HL-60 (cell line): Measurements from ENCODE around the genes NRBP1, C2orf16, CCDC121 and PLB1.

DNA sequence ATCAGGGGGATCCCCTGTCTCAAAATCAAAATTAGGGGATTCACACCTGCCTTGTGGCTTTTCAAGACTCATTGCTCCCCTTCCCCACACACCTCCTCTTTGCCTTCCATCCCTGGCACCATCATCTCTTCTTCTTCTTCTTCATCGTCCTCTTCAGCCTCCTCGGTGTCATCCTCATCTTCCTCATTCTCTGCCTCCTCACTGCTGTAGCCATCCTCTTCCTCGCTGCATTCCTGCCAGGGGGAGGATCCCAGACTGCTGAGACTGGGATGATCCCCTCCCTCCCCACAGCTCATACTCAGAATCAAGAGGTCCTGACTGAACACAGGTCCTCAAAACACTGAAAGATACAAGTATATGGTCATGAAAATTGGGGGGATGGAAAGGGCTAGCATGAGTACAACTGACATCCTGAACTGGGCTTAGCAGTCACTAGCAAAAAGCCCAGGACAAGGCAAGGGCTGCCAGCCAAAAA is 3.4 kb upstream of the ZNF513 start:
- RRBS = no CpG with 5 or more reads among the region's 3 CpGs

DNA sequence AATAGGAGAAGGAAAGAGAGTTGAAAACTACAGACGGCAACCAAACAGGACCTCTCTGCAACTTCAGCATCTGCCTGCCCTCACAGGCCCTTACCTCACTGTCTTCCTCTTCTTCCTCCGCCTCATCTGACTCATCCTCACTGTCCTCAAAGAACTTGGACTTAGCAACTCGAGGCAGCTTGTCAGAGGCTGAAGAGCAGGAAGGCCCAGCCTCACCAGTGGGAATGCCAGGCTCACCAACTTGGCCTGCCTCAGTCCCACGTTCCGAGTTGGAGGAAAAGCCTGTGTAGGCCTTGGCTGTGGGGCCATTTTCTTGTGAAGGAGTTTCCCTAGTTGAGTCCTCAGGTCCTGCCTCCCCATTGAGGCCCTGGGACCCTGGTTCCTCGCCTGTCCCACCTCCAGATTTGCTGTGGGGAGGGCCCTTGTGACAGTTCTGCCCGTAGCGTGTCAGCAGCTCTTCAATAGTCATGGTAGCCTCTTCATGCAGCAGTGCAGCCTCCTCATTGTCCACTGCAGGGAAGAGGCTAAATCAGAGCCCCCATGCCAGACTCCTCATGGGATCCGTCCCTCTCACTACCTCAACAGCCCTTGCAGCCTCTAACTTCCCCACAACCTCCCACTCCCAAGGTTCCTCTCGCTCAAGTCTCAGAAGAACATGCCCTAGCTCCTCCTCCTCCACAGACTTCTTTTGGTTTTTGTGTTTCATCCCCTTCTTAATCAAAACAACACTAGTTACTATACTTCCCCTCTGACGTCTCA is 4.2 kb upstream of the ZNF513 start:
- RRBS = no CpG with 5 or more reads among the region's 11 CpGs

GRCh38 chr2:27427974-27428744 is at the start of gene NRBP1:
NRBP1 (plus strand) TSS chr2:27428631.
- RRBS = 3% methylated on average over 30 of the region's 54 CpGs

DNA sequence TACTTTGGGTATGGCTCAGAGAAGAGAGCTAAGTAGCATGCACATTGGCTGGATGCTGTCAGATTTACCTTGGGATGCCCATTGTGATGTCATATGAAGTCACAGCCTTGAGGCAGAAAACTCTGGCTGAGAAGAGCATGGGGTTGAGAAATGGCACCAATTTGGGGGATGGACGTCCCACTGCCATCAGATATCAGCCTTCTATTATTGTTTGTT is at the start of gene C2orf16:
C2orf16 (plus strand) TSS at position 110 of the 216 bp plus-strand sequence.
- RRBS = no CpG with 5 or more reads among the region's 1 CpG

DNA sequence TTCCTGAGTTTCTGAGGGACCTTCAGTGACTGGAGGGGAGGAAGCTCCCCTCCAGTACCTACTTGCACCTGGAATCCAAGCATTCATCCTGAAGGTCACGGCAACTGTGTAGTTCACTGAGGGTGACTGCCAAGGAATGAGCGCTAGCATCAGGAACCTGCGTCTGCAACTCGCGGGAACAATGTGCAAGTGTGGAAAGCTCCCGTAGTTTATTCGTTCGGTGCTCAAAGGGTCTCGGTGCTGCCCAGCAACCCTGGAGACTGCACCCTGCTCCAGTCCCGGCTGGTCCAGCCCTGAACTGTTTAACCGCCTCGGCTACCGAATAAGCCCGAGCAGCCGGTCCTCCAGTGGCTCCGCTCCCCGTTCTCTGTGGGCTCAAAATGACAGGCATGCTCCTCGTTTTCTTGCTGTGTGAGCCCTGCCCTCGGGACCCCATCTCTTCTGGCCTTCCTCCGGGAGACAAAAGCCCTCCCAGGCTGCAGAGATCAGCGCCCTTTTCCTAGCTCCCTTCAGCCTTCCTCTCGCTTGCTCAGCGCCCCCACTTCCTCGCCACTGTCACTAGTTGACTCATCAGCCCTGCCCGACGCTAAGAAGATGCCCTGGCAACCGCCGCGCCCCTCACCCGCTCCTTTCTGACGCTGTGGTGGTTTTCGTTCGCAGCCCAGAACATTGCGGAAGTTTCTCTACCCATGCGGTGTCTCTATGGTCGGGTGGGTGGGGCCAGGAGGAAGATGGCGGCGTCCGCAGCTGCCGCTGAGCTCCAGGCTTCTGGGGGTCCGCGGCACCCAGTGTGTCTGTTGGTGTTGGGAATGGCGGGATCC is at the start of gene CCDC121:
CCDC121 (minus strand) TSS at position 685 of the 821 bp plus-strand sequence.
- RRBS = 4% methylated on average over 5 of the region's 43 CpGs

GRCh38 chr2:27682129-27682600 is 18.5 kb downstream of the SLC4A1AP start:
- RRBS = no CpG with 5 or more reads among the region's 2 CpGs

DNA sequence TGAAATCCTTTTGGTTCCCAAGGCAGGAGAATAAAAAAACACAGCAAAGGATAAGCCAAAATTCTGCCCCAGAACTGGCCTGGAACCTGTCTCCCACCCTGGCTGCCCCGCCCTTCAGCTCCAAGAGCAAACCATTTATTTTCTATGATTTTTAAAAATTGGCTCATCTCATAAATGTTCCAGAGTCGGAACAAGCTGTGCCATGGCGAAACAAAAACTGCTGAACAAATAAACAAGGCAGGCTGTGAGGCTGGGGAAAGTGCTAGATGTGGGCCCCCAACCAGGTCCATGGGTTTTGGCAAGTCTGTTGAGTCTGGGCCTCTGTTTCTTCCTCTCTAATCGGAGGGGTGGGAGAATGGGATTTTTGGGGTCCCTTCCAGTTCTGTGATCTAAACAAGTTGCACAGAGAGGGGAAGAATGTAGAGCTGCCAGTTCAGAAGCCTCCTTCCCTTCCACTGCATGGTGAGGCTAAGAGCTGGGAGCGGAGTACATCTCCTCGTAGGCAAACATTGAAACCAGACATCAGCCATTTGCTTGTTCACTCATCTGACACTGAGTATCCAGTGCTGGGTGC is 44.3 kb downstream of the SLC4A1AP start:
- RRBS = no CpG with 5 or more reads among the region's 6 CpGs

DNA sequence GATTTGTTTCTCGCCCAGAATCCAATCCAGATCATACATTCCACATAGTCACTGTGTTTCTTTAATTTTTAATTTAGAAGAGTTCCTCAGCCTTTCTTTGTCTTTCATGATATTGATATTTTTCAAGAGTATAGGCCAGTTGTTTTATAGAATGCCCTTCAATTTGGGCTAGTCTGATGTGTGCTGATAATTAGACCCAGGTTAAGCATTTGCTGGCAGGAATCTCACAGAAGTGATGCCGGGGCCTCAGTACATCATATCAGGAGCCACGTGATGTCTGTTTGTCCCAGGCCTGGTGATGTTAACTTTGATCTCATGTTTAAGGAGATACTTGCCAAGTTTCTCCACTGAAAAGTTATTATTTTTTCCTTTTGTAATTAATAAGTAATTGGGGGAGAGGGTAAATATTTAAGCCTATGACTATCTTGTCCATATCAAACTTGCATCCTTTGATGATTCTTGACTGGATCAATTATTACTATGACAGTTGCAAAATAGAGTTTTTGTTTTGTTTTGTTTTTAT is 46.1 kb downstream of the SLC4A1AP start:
- RRBS = no CpG with 5 or more reads among the region's 3 CpGs

GRCh38 chr2:27723289-27723677 is 48.2 kb upstream of the MRPL33 start:
- RRBS = no CpG with 5 or more reads among the region's 7 CpGs

DNA sequence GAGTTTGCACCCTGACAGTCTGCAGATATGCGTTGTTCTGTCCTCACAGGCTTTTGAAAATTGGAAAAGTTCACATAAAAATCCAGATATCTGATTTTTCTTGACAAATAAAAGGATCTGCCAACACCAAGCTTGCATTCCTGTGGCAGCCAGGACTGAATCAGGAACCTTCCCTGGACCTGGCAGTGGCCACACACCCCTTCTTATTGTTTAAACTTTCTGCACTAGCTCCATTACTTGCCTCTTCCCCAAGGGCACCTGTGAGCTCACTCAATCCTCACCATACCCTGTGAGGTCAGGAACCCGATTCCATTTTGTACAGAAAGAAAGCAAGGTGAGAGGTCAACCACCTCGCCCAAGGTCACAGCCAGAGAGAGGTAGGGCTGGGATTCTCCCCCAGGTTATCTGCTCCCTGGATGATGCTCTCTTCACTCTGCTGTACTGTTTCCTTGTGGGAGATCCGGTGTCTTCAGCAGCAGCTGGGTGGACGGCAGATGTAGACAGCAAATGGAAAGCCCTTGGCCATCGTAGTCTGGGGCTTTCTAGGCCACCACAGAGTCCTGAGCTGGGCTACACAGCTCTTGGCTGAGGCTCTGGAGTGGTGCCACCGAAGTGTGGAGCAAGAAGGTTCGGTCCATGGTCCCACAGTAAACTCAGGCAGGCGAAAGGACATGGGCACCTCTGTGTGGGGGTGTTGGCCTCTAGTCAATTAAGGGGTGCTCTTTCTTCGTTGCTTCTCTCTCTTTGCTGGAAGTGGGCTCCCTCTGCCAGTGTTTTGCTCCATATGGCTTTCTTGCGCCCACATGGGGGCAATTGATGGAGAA is 34.9 kb upstream of the MRPL33 start:
- RRBS = no CpG with 5 or more reads among the region's 11 CpGs

DNA sequence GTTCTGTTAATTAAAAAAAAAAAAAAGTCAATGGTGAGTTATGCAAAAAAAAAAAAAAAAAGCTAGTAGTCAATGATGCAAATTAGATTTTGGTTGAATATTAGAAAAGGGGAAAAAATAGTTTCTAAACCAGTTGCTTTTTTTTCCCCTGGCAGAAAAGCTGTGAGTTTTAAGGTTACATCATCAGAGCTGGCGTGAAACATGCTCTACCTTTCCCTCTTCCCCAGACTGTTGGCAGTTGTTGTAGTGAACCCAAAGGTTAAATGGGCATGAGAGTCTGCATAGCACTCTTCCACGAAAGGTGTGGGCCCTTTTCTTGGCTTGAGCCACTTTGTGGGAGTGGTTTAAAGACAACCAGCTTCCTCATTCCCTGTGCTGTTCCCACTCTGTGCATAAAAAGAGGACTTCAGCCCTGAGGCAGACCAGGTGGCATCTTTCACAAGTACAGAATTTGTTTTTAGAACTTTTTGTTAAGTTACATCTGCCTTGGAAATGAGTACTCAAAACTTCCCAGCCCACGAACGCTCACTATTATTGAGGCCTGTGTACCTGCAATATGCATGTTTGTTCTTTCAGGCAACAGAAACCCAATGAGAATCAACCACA is 243.7 kb downstream of the BABAM2 start:
- RRBS = no CpG with 5 or more reads among the region's 4 CpGs

DNA sequence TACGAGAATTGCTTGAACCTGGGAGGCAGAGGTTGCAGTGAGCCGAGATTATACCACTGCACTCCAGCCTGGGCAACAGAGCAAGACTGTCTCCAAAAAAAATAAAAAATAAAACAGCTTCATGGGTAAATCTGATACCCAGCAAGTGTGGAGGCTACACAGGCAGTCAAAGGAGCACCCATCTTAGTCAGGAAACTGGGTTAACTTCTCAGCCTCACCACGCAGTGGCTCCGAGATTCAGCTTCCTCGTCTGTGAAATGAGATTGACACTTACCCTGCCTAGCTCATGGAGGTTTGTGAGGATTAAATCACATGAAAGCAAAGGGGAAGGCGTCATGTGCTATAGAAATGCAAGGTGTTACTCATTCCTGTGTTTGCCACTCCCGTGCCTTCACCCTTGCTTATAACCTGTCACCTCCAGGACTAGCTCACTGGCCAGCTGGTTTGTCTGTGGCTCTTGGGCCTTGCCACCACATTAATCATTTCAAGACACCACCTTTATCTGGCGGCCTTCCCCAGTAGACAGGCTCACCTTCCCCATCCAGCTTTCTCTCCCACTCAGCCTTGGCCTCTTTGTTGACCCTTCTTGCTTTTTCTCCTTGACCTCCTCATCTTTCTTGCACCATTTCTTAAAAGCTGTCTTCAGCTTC is 118.9 kb upstream of the FOSL2 start:
- RRBS = no CpG with 5 or more reads among the region's 8 CpGs

- RRBS = no CpG with 5 or more reads among the region's 12 CpGs
These were observed 117.6 kb upstream of the FOSL2 start for GRCh38 chr2:28274736-28275736.

DNA sequence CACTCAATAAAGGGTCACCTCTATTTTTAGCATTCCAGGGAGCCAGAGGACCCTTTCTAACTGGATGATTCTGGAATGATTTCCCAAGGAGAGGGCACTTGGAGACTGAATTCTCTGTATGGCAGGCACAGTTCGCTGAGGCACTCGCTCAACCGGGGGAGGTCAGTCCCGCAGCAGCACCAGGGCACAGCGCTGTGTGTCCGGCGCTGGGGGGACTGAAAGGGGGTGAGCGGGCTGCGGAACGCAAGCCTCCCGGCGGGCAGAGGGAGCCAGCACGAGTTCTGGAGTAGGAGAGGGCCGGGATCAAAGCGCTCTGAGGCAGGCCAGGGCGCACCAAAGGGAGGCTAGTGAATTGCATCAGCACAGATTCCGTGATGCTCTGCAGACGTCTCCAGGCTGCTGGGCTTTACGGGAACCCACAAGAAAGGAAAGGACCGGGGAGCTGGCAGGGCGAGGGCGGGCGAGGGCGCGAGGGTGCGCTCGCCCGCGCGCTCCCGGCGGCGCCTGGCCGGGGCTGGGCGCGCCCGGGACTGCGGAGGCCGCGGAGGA is 2.6 kb upstream of the FOSL2 start:
- RRBS = 14% methylated on average over 27 of the region's 40 CpGs

DNA sequence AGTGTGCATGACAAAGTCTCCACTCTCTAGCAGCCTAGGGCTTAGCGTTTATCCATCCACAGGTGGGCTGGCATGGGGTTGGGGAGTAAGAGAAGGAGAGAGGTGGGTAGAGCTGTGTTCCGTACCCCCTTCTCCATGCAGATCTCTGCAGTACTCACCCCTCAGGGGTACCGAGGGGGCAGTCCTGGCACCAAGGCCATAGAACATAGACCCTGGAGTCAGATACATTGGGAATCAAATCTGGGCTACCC is 18.5 kb downstream of the FOSL2 start:
- RRBS = no CpG with 5 or more reads among the region's 3 CpGs

- RRBS = no CpG with 5 or more reads among the region's 21 CpGs
These were observed 20.5 kb downstream of the FOSL2 start for GRCh38 chr2:28412909-28413818.

DNA sequence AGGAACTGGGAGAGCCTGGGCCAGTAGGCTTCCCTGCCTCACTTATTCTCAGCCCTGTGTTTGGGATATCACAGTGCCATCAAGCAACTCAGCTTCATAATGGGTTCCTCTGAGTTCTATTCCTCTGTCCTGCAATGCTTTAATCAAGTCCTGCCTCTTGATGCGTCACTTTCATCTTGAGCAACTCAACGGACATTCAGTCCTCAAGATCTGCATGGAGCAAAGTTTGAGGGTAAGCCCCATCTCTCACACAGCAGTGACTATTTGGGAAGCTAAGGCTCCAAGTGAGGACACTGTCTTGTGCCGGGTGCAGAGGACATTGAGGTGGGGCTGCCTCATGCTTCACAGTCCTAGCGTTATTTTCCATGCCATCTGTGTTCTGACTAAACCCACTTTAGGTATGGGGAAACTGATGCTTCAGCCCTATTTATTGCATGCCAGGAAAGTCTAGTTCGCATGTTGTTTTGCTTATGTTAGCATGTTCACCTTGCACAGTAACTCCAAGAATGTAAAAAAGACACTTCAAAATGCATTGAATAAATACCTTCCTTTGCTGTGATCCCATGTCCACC is 50.8 kb upstream of the PLB1 start:
- RRBS = no CpG with 5 or more reads among the region's 5 CpGs

DNA sequence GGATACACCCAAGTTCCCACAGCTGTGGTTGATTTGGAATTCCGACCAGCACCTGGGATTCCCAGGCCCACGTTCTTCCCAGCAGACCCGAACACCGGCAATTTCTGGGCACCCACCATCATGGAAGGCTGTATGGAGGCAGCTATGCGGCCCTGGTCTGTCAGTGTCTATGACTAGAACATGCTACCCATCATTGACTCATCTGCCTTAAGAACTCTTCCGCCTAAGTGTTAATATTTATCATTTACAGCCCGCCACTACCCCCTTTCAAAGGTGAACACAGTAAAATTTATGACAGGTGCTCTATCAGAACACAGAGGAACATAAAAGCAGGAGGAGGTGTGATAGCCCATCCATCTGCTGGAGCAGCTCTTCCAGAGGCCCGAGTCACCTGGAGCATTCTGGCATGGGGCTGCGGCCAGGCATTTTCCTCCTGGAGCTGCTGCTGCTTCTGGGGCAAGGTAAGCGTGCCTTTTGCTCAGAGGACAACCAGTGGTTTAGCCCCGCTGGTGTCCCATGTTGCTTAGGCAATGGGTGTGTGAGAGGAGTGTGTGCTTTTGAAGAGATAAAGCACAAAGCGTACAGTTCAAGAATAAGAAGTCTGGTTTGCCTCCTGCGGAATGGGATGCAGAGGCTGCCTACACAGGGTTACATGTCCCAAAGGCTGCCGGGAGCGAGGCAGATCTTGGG is at the start of gene PLB1:
PLB1 (plus strand) TSS at position 352 of the 690 bp plus-strand sequence.
- RRBS = no CpG with 5 or more reads among the region's 15 CpGs

DNA sequence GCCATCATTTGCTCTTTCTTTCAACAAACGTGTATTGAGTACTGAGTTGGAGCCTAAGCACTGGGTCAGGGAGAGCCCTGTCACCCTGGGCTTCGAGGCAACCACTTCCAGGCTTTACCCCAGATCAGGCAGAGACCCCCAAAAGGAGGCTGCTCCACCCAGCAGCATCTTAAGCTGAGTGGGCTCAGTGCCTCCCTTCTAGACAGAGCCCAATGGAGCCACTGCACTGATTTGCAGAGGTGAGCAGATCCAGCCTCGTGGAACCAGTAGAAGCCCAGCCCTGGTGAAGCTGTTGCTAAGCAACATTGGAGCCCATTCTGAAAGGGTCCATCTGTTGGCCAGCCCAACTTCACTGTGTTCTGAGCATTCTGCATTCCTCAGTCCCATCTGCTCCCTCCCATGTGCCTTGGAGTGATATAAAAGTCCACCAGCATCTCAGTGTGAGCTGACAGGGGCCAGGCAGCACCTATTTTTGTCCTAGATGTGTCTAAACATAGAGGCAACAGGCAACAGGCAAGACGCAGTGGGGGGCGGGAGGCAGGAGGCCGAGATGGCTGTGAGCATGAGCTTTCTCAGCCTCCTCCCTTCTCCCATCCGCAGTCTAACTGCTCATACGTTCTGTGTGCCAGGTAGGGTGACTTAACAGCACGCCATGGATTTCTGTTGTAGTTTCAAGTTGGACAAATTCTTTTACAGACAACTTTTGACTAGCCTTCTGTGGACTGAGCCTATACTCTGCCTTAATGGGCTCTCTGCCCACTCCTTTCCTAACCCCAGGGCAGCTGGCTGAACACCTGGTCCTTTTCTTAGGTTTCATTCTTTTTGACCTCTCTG is 112.3 kb downstream of the PLB1 start:
- RRBS = no CpG with 5 or more reads among the region's 9 CpGs

DNA sequence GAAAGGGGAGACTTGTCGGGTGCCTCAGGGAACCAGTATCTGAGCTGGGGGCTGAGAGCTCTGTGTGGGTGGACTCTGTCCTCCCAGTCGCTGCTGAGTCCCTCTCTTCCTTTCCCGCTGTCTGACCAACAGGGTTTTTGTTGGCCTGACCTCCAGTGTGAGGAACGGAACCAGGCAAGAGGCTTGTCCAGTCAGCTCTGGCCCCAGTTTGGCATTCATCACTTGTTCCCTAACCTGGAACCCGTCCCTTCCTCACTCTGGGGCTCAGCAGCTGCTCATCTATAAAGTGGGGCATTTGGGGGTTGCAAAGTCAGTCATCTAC is 116.3 kb downstream of the PLB1 start:
- RRBS = no CpG with 5 or more reads among the region's 5 CpGs